Mesothelial cell of epicardium (in vitro differentiated cells): ENCODE data around the genes TMC2, CPXM1 and OXT.

DNA sequence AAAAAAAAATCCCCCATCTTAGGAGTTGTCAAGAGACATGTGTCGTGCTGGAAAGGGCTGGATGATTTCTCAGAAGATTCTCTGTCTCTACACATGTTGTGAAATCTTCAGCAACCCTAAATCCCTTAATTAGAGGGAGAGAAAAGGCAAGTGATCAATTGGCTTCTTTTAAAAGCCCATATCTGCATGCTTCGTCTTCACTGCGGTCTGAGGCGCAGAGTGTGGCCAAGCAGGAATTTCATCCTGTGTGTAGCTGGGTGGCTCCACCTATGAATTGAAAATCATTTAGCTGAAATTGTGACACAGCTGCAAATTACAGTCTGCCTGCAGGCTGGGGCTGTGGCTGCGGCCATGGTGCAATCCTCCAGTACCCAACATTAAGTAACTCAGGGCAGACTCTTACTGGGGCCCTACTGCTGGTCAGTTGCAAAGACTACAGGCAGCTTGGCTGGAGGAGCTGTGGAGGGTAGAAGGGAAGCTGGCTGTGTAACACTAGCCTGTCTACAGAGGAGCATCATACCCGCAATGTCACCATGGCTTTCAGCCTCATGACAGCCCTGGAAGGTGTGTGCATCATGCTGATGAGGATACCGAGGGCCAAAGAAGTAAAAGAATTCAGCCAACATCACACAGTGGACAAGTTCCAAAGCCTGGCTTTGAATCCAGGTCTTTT, 3.1 kb upstream of the TGM3 start:
- PRO-cap, result no peak

DNA sequence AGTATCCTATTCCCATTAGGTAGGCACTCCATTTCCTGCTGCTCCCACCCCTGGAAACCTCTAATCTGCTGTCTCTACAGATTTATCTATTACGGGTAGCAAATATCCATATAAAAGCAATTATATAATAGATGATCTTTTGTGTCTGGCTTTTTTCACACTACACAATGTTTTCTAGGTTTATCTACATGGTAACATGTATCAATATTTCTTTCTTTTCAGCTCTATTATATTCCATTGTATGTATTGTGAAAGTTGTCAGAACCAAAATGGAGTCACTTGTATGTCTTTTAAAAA, 12.4 kb downstream of the SNRPB start:
- PRO-cap, result no peak

GRCh38 chr20:2467303-2468048, 3.1 kb downstream of the SNRPB start:
- PRO-cap, result no peak

GRCh38 chr20:2536454-2536763, at the start of gene TMC2:
TMC2 (plus strand) TSS chr20:2536573.
- PRO-cap, result no peak

- PRO-cap, result no peak
Measured at GRCh38 chr20:2750414-2751434, 49.7 kb downstream of the CPXM1 start.

GRCh38 chr20:2800152-2801090, at the start of gene CPXM1:
CPXM1 (minus strand) TSS chr20:2800627.
- PRO-cap, result unidirectional peak, minus-strand start at chr20:2800858

DNA sequence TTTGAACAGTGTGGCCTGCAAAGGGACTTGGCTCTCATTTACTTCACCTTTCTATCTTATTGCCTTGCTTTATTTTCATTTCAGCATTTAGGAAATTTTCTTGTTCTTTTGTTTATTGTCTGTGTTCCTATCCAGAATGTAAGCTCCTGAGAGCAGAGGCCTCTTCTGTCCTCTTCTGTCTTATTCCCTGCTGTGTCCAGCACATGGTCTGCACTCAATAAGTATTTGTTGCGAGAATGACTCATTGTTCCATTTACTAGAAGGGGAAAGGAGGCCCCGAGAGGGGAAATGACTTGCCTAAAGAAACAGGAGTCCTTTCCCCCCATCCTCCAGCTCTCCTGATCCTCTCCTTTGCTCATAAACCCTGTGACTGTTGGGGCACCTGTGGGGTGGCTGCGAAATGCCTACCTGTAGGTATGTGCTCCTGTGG, 2.9 kb upstream of the PTPRA start:
- PRO-cap, result no peak

- PRO-cap, result no peak
Measured at GRCh38 chr20:3009138-3009653, 34.2 kb upstream of the GNRH2 start.

DNA sequence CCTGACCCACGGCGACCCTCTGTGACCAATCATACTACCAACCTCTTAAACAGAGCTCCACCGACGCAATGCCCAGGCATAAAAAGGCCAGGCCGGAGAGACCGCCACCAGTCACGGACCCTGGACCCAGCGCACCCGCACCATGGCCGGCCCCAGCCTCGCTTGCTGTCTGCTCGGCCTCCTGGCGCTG, at the start of gene OXT:
Gene OXT (plus strand): TSS at position 107 of the 190 bp plus-strand sequence.
- PRO-cap, result no peak

- PRO-cap, result no peak
Measured at GRCh38 chr20:3174231-3174648, 891 bp upstream of the LZTS3 start.

DNA sequence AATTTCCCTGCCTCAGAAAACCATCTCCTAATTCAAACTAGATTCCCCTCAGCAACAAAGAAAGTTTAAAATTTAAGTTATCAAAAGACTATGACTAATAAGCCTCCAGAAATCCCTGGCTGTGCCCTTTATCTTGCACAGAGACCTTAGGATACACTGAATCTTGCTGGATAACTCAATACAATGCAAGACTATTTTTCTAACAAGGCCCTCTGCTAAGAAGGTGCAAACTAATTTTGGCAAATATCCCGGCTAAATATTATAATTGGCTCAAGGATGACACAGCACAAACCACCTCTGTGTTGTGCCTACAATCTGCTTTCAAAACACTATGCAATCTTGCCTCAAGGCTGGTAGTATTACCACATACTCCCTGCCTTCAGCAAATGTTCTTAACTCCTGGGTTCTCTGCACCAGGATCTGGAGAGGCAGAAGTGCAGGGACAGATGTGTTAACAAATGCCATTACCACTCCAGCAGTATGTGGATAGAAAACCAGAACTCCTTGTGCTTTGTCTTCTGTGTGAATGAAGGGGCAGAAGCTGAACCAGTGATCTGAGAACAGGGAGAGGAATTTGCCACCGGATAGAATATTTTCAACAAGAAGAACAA, 74.0 kb upstream of the SLC4A11 start:
- PRO-cap, result no peak

GRCh38 chr20:3314935-3315591, 76.1 kb upstream of the SLC4A11 start:
- PRO-cap, result no peak

GRCh38 chr20:3430369-3430816, 22.9 kb upstream of the DNAAF9 start:
- PRO-cap, result no peak

- PRO-cap, result no peak
Measured at GRCh38 chr20:3539743-3540526, 69.1 kb downstream of the ATRN start.

DNA sequence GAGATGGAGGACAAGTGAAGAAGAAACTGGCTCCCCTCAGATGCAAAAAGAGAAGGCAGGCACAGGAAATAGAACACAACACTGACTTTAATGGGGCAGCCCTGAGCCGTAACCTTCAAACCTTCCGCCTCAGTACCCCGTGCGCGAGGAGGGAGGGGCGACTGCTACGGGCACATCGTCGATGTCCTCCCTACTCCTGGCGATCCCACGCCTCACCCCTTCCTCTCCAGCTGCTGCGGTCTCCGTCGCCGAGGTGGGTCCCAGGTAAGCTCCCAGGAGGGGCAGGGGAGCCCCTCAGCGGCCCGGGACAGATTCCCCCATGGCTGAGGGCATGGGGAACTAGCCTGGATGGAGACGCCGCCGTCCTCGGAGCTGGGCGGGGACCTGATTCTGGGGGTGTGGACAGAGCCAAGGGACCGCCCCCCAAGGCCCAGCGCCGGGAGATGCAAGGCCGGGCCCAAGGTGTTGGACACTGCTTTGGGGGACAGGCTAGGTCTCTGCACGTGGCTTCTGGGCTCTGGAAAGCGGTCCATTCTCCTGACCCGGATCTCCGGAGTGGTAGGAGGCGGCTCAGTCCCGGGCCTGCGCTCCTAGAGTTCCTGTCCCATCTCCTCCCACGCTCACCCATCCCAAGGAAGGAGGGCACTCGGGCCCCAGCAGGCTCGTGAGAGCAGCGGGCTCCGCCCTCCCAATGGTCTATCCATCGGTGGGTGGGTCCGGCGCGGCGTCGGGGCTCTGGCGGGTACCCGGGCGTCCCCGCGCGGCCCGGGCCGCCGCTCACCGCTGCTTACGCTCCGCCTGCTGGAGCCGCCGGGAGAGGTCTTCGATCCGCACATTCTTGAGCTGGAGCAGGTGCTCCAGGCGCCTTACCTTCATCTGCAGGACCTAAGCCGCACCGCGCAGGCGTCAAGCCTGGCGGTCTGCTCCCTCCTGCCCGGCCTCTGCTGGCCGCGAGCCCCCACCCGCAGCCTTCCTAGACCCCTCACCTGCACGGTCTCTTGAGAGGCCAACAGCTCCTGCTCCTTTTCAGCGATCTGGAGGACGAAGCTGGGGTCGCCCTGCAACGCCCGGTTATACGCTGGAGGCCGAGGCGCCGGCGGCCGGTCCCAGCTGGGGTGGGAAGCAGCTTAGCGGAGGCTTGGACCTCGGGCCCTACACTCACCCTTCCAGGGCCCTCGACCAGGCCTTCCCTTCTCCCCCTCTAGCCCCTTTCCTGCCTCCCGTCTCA, 3.4 kb downstream of the SPEF1 start:
- PRO-cap, result no peak

DNA sequence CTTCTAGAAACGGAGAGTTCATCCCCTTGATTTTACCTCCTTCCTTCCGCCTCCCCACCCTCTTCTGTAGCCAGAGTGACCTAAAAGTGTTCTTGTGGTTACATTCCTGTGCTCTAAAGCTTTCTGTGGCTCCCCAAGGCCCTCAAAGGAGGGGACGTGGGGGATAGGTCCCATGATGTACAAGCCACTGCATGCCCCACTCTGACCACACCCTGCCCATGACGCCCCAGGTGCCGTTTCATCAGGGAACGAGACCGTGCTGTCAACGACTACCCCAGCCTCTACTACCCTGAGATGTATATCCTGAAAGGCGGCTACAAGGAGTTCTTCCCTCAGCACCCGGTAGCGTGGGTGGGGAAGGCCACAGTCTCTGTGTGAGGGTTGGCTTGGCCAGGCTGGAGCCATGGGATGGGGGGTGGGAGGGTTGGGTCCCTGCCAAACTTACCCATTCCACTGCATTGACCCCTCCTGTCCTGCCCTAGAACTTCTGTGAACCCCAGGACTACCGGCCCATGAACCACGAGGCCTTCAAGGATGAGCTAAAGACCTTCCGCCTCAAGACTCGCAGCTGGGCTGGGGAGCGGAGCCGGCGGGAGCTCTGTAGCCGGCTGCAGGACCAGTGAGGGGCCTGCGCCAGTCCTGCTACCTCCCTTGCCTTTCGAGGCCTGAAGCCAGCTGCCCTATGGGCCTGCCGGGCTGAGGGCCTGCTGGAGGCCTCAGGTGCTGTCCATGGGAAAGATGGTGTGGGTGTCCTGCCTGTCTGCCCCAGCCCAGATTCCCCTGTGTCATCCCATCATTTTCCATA, 8.4 kb downstream of the CDC25B start:
- PRO-cap, result no peak

DNA sequence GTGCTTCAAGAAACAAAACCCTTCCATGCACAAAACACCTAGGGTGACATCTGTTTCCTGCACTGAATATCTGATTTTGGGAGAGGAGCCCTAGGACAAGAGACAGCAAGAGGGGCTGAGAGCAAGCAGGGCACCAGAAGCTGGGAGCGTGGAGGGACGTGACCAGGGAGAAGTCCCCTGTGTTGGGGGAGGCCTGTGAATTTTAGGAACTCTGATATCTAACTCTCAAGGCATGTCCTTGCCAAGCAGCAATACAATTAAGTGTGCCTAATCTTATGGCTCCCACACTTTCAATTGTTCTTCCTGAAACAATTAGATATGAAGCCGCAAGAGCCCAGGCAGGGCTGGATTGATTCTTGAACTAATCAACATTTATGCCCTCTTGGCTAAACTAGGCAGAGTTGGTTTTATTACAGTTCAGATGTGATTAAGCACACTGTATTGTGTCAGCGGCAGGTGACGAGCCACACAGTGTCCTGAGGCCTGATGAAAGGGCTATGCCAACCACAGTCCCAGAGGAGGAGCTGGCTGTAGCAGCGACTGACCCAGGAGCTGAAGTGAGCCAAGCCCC, 4.3 kb upstream of the MAVS start:
- PRO-cap, result no peak

- PRO-cap, result no peak
Measured at GRCh38 chr20:3907444-3908067, 18.4 kb downstream of the PANK2 start.

DNA sequence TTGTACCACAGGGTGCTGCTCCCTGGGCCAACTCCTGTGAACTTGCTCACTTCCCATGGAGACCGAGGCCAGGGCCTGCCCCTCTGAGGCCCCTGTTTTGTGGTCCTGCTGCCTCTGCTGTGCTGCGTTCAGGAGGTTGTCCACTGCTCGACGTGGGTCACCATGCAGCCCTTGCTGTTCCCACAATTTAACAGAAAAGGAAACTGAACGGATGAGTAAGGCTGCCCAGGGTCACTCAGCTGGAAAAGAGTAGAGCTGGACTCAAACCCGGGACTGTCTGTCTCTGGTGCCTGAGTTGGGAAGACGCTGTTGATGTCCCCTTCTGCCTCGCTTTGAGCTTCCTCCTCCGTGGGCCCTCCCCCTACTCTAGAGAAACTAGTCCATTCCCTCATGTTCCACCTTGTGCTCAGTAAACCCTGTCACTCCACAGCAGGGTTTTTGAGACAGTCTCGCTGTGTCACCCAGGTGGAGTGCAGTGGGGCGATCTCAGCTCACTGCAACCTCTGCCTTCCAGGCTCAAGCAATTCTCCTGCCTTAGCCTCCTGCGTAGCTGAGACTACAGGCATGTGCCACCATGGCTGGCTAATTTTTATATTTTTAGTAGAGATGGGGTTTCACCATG, 35.7 kb downstream of the PANK2 start:
- PRO-cap, result no peak

DNA sequence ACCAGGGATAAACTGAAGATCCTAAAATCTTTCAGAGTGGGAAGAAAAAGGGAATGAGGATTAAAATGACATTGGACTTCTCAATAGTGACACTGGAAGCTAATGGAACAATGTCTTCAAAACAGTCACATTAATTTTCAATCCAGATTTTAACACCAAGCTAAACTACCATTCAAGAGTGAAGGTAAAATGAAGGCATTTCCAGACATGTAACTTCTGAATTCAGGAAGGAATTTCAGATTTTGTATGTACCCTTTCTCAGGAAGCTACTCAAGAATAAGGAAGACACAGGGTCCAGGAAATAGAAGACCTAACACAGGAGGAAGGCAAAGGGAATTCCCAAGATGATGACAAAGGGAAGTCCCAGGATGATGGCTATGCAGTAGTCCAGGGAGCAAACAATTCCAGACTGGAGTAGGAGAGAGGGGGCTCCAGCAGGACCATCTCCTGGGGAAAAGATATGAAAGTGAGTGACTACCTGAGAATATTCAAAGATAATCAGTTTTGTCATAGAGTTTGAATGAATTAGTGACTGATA, 4.2 kb downstream of the RNF24 start:
- PRO-cap, result no peak